ENCODE measurements around a stretch of chr17.

DNA sequence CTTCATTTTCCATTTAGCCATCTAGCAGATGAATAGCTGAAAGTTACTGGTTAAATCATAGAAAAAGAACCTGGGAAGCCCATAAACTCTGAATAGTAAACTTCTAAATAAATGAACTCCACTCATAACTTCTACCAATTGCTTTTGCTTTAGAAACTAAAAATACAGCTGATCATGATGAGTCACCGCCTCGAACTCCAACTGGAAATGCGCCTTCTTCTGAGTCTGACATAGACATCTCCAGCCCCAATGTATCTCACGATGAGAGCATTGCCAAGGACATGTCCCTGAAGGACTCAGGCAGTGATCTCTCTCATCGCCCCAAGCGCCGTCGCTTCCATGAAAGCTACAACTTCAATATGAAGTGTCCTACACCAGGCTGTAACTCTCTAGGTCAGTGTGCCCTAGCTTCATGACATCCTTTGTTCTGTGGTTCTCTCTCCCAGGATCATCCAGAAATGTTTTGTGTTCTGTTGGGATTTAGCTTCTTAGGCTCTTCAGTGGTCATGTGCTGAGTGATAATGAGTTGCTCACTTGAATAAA, 9.8 kb downstream of the KAT7 start:
- RRBS, result no CpG with 5 or more reads among the region's 8 CpGs

- RRBS, result no CpG with 5 or more reads among the region's 4 CpGs
Measured at GRCh38 chr17:49815899-49816455, 27.5 kb downstream of the KAT7 start.

GRCh38 chr17:50027581-50028094, 28.3 kb upstream of the ITGA3 start:
- RRBS, result no CpG with 5 or more reads among the region's 16 CpGs

DNA sequence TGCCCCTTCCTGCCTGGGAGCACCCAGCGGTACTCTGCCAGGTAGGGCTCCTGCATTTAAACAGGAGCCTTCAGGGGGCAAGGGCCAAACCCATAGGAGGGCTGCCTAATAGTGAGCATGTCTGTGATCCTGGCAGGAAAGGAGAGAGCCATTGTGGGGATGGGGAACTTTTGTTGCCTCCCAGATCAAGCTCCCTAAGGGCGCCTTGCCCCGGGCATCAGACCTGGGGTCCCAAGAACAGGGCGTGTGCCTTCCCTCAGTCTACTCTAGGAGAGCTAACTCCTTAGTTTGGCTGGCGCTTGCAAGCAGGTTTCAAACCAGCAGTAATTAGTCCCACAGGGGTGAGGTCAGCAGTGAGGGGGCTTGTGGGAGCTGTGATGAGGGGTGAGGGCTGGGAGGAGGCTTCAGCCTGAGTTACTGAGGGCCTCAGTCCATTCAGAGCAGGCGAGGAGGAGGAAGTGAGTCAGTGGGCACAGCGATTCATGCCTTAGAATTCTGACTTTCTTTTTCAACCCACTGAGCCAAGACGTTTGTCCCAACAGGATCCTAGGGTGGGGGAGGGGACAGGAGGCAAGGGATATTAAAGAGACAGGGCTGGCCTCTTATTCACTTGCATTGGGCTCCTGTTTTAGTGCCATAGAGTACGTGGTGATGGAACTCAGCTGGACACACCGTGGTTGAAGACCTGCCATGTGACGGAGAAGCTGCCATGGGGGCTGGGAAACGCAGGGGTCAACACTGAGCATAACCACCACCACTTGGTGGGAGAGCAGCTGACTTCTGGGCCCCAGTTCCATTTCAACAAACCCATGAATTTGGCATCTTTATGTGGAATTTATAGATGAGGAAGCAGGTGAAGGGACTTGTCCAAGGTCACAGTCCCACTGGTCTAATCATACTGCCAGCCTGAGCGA, 8.4 kb upstream of the ITGA3 start:
- RRBS, result no CpG with 5 or more reads among the region's 13 CpGs

- RRBS, result 92% methylated on average over 6 of the region's 11 CpGs
Measured at GRCh38 chr17:50139264-50139698, 9.3 kb upstream of the SAMD14 start.

DNA sequence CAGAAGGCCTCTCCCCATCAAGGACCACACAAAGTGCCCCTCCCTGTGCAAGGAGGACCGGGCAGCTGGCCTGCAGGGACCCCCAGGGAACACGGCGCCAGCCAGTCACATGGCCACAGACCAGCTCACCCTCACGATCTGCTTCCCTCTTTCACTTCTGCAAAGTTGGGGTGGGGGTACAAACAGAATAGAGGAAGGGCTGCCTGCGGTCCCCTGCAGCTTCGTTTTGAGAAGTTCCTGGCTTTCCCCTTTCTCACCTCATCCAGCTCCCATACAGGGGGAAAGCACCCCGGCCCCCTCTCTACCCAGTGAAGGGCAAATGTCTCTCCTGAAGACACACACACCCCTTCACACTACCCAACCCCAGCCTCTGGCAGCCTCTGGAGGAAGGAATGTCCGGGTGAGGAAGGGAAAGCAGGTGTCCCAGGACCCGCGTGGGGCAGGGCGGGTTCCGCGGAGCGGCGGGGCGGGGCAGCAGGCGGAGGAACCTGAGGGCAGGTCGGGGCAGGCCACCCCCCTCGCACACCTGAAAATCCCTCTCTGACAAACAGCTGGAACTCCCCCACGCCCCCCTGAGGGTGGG, 2.0 kb downstream of the PPP1R9B start:
- RRBS, result 18% methylated on average over 2 of the region's 20 CpGs

DNA sequence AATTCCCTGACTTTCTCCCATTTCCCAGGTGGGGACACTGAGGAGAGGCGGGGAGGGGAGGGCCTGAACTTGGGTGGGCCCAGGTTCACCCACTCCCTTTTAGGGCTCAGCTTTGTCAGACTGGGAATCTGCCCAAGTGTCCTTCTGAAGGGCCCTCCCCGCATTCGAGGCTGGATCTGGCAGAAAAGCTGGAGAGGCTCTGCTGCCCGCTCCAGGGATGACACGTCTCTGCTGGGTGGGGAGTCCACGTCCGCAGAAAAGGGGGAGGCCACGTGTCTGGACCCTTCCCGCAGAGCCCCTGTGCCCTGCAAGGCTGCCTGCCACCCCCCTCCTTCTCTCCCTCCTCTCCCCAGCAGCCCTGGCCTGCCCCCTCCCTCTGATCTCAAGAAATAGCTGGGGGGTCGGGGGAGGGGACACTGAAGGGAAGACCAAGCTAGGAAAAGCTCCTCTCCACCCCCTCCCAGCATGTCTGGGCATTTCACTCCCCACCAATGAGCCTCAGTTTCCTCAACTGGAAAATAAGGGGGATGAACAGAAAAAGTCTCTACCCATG, 9.4 kb upstream of the COL1A1 start:
- RRBS, result no CpG with 5 or more reads among the region's 10 CpGs

GRCh38 chr17:50211552-50212139, 10.2 kb upstream of the COL1A1 start:
- RRBS, result no CpG with 5 or more reads among the region's 7 CpGs

- RRBS, result no CpG with 5 or more reads among the region's 5 CpGs
Measured at GRCh38 chr17:50263430-50264002, 10.8 kb upstream of the TMEM92 start.

GRCh38 chr17:50363672-50364369, 9.2 kb downstream of the MRPL27 start:
- RRBS, result no CpG with 5 or more reads among the region's 9 CpGs

DNA sequence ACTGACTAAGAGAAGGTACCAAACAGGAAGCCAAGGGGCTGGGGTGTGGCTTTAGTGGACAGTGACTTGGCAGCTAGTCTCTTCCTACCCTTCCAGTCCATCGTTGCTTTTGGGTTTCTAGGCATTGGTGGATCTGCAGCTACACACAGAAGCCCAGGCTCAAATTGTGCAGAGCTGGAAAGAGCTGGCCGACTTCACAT, 6.2 kb downstream of the EME1 start:
- RRBS, result no CpG with 5 or more reads among the region's 2 CpGs

GRCh38 chr17:50426455-50426783, 401 bp downstream of the ACSF2 start:
- RRBS, result no CpG with 5 or more reads among the region's 9 CpGs

DNA sequence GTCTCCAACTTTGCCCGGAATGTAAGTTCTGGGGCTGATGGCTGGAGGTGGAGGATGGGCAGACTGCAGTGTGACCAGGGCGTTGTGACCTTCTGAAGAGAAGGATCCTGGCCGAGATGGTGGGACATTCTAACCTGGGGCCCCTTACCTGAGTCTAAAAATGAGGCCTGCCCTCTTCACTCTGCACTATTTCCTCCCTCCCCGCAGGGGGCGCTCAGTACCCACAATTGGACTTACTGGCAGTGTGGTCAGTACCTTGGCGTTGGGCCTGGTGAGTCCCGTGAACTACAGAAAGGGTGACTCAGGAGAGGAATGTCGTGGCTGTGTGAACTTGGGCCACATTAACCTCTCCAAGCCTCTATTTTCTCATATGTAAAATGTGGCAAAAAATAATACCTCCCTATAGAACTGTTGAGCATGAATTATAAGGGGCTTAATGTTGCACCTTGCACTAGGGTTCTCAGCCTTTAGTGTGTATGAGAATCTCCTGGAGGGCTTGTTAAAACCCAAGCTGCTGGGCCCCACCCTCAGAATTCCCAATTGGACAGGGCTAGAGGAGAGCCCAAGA, 3.9 kb downstream of the RSAD1 start:
- RRBS, result 29% methylated on average over 1 of the region's 8 CpGs

GRCh38 chr17:50484360-50485691, 6.2 kb downstream of the RSAD1 start:
- RRBS, result no CpG with 5 or more reads among the region's 12 CpGs

- RRBS, result no CpG with 5 or more reads among the region's 5 CpGs
Measured at GRCh38 chr17:50517014-50517438, 8.8 kb downstream of the MYCBPAP start.

DNA sequence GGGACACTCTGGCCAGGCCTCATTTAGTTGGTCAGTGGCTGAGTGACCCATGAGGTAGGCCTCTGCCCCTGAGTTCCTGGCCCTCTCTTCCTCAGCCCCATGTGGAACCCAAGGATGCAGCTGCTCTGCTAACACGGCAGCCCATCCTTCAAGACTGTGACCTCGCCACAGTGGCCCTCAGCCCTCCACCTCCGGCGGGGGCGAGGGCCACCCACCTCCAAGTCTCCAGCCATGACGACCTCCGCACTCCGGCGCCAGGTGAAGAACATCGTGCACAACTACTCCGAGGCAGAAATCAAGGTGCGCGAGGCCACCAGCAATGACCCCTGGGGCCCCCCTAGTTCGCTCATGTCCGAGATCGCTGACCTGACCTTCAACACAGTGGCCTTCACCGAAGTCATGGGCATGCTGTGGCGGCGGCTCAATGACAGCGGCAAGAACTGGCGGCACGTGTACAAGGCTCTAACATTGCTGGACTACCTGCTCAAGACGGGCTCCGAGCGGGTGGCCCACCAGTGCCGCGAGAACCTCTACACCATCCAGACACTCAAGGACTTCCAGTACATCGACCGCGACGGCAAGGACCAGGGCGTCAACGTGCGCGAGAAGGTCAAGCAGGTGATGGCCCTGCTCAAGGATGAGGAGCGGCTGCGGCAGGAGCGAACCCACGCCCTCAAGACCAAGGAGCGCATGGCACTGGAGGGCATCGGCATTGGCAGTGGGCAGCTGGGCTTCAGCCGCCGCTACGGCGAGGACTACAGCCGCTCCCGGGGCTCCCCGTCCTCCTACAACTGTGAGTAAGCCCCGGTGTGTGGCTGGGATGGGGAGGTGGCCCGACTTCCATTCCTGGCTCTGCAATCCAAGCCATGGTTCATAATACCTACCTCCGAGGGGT, 4.0 kb downstream of the EPN3 start:
- RRBS, result 93% methylated on average over 8 of the region's 51 CpGs

DNA sequence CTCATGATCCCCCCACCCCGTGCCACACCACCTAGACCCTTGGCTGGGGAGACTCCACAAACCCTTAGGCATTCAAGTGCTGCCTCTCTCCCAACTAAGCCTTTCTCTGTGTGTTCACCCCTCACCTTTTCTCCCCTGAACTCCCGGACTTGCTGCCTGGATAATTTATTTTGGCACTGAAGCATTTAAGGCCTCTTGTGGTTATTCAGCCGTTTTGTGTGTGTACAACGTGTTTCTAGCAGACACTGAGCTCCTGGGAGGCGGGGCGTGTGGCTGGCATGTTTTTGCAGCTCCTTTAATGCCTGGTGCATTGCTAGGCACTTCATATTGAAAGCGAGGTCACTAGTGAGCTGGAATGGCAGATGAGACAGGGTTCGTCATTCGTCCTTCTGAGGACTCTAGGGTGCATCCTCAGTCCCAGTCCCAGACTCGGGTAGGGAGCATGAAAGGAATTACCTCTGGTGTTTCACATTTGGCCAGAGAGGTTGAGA, 28.8 kb downstream of the CACNA1G start:
- RRBS, result no CpG with 5 or more reads among the region's 10 CpGs

- RRBS, result no CpG with 5 or more reads among the region's 13 CpGs
Measured at GRCh38 chr17:50627973-50628406, 6.7 kb upstream of the ABCC3 start.

DNA sequence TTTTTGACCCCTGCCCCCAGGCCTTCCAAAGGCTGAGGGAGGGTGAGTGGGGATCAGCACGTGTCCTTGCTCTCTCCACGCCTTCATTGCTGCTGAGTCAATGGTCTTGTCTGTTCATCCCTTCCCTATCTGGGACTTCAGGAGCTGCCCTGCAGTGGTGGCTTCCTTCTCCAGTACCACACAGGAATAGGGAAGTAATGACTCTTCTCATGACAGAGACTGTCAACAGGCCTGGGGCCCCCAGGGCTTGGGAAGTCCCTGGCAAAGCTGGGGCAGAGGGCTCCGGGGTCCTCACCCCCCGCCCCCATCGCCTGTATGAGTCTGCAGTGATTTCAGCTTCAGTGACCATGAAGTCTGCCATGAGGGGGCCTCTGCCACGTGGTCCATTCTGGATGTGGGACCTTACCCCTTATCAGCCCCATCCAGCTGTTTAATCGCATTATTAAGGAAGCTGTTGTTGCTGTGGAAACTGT, 6.2 kb downstream of the ABCC3 start:
- RRBS, result no CpG with 5 or more reads among the region's 7 CpGs

- RRBS, result no CpG with 5 or more reads among the region's 11 CpGs
Measured at GRCh38 chr17:50659958-50660719, 25.5 kb downstream of the ABCC3 start.

All from Ishikawa (cell line).